ENCODE measurements around a stretch of chr10.

DNA sequence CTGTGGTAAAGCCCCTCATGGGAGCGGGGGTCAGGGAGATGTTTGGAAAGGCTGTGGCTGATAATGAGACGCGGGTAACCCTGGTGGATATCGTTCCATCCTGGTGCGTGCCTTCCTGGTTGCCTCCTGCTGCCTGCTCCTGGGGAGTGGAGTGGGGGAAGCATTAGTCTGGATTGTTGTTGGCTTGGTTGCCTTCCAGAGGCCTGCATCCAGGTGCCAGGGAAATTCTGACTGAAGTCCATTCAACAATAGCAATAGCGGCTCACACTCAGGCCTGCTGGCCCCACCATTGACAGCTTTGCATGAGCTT is 150.0 kb downstream of the GRK5 start:
- RRBS = no CpG with 5 or more reads among the region's 6 CpGs

DNA sequence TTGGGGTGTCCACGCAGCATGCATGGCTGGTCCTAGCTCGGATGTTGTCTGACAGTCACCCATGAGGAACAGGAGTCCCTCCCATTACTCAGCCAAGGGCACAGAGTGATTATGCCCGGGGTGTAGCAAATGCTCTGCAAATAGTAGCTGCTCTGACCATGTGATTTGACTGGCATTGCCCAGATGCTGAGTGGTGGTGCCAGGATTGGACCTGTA is 150.7 kb downstream of the GRK5 start:
- RRBS = no CpG with 5 or more reads among the region's 3 CpGs

GRCh38 chr10:119378452-119379133 is 163.9 kb downstream of the RGS10 start:
- RRBS = no CpG with 5 or more reads among the region's 28 CpGs

DNA sequence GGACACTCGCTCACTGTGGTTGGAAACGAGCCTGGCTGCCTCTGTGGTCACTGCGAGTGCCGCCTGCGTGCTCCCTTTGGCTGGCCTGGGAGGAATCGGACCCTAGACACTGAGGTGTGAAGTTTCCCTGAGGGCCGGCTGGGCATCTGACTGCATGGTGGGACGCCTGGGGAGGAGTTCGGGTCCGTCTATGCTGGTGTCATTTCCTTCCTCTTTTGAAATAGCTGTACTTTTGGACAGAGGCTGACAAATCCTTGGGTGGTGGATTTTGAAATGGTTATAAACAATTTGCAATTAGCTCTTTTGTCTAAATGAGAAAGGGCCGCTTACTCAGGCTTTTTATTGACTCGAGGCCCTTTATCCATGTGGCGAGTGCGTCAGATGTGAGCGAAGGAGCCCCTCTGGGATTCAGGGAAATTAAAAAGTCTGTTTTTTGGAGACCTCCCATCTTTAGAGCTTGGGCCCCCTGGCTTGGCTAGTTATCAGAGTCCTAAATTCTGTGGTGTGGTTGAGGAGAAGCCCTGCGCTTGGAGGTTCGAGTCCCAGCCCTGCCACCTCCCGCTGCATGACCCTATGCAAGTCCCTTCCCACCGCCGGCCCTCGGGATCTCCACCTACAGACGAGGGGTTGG is 147.1 kb downstream of the RGS10 start:
- RRBS = no CpG with 5 or more reads among the region's 22 CpGs

GRCh38 chr10:119401595-119402420 is 140.7 kb downstream of the RGS10 start:
- RRBS = no CpG with 5 or more reads among the region's 14 CpGs

DNA sequence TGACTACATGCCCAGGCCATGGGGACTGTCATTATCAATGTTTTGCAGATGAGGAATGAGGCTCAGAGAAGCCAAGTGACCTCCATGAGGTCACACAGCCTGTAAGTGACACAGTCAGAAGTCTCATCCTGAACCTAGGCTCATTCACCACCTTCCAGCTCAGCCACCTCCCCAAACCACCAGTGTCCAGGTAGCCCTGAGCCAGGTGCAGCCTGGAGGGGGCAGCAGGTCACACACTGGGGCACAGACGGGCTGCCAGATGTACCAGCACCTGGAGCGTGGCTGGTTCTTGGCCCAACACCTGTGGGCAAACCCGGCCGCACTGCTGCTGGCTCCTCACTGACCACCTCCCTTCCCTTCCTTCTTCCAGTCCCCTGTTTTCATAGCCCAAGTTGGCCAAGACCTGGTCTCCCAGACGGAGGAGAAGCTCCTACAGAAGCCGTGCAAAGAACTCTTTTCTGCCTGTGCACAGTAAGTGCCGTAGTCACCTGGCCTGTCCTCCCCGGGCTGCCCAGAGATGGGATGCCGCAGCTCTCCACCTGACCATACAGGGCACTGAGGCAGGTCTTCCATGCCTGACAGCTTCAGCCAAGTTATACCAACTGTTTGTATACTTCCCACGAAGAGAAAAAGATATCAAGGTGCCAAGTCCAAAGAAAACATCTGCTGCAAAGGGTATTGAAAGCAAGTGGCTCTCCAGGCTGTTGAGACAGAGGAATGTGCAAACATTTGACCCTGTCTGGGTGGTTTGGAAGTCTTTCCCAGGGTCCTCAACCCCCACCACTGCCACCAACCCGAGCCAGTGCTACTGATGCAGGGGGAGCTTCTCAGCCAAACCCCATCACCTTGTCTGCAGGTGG is 119.5 kb downstream of the RGS10 start:
- RRBS = no CpG with 5 or more reads among the region's 11 CpGs

GRCh38 chr10:119505956-119506539 is 36.5 kb downstream of the RGS10 start:
- RRBS = no CpG with 5 or more reads among the region's 28 CpGs

DNA sequence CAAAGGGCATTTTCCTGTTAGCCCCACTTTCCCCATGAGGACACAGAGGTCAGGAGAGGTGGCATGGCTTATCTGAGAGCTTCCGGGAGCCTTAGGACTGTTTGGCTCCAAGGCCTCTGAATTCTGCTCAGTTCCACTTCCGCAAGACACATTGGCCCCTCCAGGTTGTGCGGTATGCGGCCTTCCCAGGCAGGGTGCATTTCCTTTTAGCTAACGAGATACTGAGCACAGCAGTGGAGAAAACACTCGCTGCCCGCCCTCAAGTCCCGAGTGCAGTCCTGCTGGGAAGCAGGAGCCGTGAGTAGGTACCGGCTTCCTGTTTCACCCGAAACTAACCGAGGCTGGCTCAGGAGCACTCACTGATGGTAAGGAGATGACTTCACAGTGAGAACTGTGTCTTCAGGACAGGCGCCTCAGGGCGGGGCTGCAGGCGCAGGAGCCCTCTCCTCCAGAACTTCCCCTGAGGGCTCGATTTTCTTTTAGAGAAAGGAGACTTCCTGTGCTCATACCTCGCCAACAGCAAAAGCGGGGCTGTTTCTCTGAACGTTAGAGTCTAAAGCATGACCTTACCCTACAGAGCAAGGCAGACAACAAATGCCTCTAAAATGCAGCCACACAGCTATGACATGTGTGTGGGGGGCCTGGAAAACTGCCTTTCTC is 26.0 kb downstream of the RGS10 start:
- RRBS = no CpG with 5 or more reads among the region's 19 CpGs

DNA sequence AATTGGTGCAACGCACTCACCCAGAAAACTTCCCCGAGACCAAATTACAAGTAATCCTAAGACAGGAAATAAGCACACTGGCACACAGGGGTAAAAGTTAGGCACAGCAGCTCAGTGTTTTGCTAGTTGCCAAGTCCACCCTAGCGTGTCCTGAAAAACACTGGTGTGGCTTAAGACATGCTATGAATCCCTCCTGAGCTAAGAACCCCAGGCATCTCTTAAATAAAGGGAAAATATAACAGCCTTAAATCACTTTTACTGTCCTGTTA is 1.8 kb upstream of the RGS10 start:
- RRBS = no CpG with 5 or more reads among the region's 3 CpGs

DNA sequence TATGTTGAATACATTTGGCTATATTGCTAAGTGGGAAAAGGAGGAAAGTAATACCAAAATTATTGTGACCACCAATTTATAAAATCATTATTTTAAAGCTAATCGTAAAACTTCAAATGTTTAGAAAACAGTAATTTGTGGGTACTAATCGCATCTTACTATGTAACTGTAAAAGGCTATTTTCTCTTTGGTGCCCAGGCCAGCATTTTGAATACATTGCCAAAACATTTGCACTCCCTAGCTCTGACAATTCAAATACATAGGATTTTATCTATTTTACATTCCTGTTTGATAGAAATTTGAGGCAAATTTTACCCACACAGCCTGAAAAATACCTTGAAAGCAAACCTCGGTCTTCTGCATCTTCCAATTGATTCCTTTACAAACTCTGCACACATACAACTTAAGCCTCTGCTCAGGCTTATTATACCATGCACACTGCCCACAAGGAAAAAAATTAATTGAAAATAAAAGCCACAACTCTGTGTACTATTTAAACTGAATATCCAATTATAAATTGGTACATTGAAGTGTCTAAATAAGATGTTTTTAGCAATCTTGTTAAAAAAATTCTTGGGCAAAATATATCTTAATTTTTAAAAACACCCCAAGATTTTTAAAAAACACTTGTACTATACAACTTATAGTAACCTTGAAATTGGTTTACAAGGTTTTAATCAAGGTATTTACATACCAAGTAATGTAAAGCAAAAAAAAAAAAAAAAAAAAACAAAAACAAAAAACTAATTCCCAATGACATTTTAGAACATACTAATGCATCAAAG is 22.7 kb downstream of the TIAL1 start:
- RRBS = no CpG with 5 or more reads among the region's 3 CpGs

- RRBS = no CpG with 5 or more reads among the region's 1 CpG
These were observed 16.3 kb downstream of the TIAL1 start for GRCh38 chr10:119580410-119580860.

DNA sequence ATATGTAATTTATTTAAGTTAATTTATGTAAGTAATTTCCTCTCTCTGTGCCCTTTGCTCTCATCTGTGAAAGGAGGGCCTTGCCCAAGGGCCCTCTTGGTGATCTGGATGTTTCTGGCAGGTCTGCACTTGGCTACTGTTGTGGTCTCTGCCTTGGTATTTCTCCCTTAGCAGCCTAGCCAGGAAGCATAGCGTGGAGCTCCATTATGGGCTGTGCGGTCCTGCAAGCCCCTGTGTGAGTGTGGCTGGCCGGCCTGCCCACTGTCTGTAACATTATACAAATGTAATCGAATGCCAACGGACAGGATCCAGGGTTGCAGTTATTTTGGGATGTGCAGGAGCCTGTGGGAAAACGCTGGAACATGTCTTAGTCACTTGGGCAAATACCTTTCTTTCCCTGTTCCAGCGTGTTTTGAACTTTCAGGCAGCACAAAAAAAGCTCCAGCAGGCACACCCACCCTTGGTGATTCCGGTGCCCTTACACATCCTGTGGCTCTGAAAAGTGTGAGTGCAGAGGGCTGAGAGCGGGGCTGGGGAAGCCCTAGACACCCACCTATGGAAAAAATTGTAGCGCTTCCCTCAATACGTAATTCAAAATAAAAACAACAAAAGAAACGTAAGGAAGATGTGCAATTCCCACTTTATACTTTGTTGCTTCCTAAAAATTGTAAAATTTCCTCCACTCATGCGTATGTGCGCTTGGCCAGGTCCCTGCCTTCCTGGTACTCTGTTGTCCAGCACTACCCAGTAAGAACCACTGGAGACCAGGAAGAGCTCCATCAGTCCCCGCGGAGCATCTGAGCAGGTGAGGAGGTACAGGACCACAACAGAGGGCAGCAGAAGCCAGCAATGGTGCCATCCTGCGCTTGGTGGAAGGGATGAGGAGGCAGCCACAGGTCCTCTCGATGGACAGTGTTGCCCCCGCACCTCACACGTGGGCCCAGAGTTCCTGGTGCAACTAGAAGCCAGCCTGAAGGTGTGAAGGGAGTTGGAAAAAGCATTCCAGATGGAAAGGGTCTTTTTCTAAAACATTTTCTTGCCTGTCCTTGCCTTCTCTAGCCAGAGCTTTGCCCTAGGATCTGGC is 29.7 kb downstream of the BAG3 start:
- RRBS = no CpG with 5 or more reads among the region's 20 CpGs

DNA sequence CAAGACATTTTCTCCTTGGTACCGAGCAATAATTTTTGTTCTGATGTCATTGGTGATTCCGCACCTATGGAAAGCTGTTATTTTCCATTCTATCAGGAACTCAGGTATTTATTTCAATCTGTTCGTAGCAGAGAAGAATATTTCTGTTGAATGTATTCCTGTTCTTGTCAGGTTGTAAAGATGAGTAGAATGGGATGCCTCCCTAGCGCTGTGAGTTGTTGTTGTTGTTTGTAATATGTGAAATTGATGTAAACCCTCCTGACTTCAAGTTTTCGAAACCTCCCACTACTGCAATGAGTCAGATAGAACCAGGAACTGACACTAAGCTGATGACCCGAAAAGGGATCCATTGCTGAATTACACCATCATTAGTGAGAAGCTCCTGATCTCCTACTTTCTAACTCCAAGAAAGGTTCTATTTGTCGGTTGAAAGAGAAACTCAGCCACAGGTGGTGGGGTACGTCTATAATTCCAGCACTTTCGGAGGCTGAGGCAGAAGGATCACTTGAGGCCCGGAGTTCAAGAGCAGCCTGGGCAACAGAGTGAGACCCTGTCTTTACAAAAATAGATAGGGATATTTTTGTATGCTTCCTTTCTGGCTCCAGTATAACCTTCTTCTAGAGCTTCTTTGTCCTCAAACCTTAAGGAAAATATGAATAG is 21.4 kb upstream of the INPP5F start:
- RRBS = no CpG with 5 or more reads among the region's 10 CpGs

DNA sequence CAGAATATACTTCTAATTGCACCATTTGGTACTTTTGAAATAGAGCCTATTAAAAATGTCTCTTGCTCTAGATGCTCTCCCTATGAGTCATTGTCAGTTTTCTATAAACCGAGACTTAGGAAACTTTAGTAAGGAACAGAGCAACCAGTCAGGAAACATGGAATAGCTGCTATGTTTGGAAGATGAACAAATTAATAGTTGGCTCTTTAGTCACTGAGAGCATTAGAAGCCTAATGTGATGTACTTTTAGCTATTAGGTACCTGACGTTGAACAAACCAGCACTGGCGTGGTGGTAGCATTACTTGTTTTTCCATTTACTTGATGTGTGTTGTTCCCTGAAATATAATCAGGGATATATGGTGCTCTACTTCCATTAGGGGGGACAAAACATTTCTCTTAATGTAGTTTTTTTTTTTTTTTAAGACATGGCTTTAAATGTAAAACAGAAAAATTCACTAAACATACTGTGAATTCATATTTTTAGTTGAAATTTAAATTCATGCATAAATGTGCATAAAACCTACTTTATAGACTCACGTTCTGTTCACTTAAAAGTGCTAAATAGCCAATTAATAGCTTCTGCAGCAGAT is 35.4 kb downstream of the INPP5F start:
- RRBS = no CpG with 5 or more reads among the region's 4 CpGs

- RRBS = no CpG with 5 or more reads among the region's 8 CpGs
These were observed 60.2 kb downstream of the INPP5F start for GRCh38 chr10:119785986-119786613.

GRCh38 chr10:119843043-119843483 is 29.6 kb downstream of the MCMBP start:
- RRBS = no CpG with 5 or more reads among the region's 5 CpGs

DNA sequence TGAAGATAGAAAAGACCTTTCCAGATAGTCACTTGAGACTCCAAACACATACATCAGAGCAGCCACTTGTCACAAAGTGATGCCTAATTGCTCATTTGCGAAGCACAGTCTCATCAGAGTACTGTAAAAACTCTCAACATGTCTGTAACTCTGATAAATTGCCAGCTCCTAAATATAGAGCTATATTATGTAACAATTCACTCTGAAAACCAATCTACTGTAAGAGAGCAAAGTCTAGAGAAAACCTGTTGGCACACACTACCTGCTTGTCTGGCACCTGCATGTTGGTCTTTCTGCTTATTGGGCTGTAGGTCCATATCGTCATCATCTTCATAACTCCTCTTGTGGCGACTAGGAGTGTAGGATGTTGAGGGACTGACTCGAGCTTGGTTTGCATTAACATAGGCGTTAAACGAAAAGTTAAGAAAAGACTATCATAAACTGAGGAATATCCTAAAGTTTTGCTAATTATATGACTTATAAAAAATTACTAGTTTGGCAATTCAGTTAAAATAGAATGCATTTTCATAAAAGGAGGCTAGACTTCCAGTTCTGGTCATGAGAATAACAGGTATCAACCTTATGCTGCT is 19.8 kb downstream of the MCMBP start:
- RRBS = no CpG with 5 or more reads among the region's 6 CpGs

- RRBS = no CpG with 5 or more reads among the region's 7 CpGs
These were observed 94.8 kb downstream of the WDR11 start for GRCh38 chr10:120945872-120946435.

DNA sequence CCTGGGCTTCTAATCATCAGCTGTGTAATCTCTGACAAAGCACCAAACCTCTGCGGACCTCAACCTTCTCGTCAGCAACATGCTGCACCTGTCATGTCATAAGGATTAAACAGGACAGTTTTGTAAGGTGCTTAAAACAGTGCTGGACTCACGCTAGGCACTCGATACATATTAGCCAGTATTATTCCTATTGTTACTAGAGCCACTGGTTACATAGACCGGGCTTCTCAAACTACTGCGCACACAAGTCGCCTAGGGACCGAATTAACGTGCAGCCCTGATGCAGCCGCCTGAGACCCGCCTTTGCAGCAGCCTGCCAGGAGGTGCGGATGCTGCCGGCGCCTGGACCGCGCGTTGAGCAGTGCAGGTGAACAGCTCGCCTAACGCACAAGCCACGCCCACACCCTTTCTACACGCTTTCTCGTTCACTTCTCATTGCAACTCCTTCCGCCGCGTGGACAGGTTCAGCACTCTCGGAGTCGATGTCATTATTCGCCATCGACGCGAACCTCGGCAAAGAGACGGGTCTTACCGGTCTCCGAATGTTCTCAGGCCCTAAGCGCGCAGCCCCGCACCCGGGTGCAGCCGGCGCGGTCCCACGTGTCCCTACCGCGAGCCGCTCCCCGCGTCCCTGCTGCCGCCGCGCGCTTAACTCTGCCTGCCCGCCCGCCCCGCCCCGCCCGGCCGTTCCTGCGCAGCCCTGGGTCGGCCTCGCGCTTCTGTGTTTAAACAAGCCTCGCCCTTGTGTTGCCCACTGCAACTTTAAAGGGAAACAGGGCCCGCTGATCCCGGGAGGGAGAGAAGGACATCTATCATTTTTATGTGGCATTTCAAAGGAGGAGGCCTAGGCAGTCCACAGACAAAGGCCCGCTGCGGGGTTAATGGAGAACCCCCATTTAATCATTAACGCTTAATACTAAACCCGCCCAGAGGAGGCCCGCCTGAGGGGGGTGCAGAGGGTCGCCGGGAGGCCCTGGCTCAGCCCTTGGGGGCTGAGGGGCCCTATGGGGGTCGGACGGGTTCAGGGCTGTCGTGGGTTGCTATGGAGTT is 128.3 kb downstream of the WDR11 start:
- RRBS = 2% methylated on average over 15 of the region's 75 CpGs

DNA sequence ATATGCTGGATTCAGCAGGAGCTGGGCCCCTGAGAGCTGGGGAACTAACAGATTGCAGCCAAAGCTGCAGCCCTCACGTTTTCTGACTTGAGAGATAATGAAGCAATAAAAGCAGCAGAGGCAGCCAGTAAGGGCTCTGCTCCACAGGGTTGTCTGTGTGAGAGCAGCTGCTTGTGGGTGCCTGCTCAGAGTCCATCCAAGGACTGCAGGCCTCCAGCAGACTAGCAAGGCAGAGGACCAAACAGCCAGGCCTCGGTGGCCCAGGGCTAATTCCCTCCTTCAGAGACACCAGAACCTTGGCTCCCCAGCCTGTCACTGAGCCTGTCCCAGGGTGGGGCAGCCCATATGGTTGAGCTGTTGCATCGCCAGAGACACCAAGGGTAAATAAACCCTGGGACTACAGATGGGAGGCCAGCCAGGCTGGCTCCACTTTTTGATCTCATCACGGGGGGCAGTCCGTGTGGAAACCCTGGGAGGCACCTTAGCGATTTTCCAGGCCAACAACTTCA is 229.2 kb downstream of the WDR11 start:
- RRBS = no CpG with 5 or more reads among the region's 6 CpGs